LHCN-M2 (cell line): ENCODE data around the gene POLR1F.

DNA sequence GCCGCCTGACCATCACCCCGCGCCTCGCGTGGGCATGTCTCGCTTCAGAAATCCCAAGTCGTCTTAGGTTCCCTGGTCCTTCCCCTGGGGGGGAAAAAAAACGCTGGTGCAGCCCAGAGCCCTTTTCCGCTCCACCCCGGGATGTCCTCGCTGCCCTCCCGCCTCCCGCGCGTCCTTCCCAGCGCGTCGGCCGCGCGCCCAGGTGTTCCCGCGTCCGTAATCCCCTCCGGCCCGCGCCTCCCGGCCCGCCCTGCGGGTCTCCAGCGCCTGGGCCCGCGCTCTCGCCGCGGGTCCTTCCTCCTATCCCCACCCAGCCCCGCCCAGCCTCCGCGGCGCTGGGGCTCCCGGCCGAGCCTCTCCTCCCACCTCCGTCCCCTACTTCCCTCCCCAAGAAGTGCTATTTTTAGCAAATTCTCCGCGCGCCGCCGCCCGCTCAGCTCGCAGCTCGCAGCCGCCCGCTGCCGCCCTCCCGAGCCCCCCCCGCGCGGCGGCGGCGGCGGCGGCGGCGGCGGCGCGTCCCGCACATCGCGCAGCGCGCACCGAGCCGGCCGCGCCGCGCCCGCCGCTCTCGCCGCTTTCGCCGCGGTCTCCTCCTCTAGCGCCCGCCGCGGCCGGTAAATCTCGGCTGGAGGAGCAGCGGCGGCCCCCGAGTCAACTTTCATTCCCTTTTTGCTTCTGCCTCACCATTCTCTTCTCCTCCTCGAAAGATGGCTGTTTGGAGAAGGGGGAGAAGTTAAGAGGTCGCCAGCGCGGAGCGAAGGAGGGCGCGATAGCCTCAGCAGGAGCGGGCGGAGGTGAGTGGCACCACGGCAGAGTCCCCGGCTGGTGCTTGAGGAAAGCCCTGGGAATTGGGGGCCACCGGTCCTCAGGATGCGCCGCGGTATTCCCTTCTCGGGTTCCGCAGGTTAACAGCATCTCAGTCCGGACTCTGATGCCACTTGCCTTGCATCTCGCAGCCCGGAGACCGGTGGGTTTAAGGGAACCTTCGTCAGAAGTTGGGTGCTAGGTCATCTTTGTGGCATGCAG, 59.1 kb upstream of the PRPS1L1 start:
- RAMPAGE, long total RNA, result no peak

DNA sequence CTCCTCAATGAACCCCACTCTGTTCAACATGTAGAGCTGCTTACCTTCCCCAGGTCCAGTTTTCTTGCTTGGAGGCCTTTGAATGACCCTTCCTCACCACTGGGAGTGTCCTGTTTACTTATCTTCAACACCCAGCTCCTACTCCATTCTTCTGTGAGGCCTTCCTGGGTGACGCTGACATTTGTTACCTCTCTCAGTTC, 149.7 kb upstream of the PRPS1L1 start:
- RAMPAGE, long total RNA, result no peak

- RAMPAGE, long total RNA, result no peak
Measured at GRCh38 chr7:18289726-18290743, 205.5 kb upstream of the HDAC9 start.

DNA sequence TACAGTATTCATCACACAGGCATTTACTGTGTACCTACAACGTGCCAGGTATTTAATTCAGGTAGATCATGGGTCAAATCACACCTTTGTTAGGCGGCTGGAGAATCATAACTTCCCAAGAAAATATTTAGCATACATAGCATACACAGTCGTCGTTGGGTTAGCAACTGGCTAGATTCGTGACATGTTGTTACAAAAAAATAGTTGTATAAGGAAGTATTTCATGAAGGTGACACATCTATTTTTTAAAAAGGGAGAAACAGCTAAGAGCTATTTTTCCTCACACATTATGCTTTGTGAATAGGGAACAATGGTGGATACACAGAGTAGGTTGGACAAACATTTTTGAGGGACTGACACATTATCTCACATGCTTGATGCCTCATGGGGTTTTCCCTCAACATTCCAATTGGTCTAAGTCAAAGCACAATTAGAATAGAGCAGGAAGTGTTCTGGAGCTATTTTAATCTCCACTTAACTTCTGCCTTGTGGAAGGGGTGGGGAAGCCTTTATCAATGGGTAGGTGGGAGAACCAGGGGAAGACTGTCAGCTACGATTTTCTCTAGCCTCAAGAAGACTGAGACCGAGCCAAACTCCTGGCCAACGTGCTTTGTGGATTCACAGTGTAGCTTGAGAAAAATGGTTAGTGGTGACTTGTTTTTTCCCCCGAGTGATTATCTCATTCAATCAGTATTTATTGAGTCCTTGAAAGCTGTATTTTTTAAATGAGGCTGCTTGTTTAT, 13.4 kb downstream of the HDAC9 start:
- RAMPAGE, long total RNA, result no peak

- RAMPAGE, long total RNA, result no peak
Measured at GRCh38 chr7:18520446-18520711, 24.8 kb downstream of the HDAC9 start.

DNA sequence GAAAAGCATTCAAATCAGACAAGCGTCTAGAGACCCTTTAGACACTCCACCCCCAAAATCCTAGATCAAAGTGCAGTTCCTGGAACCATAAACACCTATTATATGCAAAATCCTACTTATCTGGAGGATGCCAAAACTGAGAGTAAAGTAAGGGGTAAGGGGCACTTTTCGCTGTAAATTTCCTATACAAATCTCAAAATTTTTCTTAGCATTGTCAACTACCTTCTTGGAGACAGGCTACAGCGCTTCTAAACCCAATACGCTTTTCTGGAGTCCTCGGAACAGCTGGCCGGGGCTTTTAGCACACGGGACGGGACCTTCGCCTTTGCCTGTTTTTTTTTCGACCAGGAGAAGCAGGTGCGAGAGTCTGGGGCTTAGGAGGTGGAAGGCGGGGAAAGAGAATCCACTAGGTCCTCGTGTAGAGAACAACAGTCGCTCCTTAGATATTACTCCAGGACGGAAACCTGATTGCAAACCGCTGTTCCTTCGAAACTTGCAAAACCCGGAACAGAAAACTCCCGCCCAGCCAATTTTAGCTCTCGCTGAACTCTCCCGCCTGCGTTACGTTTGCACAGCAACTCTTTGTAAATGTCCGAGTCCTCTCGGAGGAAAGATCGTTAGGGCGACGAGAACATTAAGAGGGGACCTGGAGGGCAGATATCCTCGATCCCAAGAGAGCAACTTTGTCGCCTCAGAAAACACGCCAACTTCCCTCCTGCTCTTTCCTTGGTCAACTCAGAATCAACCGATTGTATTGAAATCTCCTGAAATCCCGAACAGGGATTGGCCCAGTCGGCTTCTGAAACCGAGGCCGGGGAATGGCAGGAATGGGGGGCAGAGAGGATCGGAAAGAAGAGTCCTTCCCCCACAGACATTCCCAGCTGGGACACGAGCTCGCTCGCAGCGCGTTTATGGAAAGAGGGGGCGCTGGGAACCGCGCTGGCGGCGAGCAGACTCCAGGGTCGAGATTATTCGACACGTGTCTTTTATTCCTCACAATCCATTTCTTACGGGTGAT, 10.1 kb downstream of the TWIST1 start:
- RAMPAGE, long total RNA, result no peak

- RAMPAGE, long total RNA, result no peak
Measured at GRCh38 chr7:19194167-19194881, 49.1 kb upstream of the FERD3L start.

DNA sequence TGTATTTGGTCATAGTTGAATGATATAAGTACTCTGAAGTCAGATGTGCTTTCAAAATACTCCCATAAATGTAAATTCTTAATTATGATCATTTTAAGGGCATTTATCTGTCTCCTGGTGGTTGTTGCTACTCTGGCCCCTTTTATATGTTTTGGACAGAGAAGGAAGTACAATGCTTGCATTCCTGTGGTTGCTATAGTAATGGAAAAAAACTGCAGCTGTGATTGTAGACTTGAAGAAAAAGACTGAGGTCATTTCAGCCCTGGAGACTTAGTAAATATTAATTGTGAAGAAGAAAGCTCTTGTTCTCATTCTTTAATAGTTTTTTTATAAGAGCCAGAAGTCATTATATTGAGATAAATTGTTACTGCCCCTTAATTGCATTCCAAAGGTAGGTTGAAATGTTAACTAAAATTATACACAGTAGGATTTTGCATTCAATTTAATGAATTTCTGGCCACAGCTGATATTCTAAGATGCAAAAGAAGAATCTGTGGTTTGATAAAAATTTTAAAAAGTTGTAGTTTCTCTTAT, 70.3 kb upstream of the FERD3L start:
- RAMPAGE, long total RNA, result no peak

DNA sequence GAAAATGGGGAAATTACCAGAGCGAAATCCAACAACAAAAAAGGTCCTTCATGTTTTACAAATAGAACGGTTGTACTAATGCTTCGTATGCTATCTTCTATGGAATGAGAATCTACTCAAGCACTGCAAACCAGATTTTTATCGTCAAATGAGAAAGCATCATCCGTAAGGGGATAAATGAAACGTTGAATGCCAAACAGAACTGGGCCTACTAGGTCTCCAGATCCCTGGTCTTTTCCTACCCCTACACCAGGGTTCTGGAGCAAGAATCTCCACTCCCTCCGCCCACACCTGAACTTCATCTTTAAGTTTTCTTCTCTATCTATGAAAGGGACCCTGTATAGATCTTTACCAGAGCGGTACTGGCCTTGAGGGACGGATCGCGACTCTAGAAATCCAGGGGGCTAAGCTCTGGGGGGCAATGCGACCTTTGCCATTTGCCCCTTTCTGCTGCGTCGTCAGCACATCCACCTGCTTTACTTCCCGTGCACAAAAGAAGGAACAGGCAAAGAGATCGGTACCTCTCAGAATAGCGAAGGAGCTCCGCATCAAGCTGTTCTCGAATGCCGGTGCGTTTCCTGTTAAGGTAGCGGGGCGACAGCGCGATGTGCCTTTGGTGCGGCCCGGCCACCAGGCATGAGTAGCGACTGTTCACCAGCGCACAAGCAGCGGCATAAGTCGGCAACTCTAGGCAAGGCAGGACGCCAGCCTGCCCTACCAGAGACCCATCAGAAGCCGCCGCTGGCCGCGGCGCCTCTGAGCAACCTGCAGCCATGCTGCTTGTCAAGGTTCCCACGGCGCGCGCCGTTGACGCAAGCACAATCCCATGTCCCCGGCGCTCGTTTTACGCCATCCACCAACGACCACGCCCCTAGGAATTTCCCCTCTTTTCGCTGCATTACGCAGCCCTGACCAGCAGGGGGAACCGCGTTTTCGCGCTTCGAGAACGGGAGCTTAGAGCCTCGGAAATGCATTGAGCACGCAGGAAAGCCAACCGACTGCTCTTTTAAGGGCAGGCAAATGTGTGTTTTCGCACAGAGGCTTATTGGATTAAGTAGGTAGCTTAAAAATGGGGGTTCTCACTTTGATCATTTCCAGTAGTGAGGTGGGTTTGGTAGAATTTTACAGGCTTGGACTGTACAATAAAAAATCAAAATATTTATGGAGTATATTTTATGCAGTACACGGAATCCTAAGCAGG, at the start of gene POLR1F:
TSS of gene POLR1F (minus strand) at position 796 of the 1,201 bp plus-strand sequence.
- RAMPAGE, long total RNA, result no peak

- RAMPAGE, long total RNA, result no peak
Measured at GRCh38 chr7:20002820-20003208, 214.4 kb downstream of the MACC1 start.

DNA sequence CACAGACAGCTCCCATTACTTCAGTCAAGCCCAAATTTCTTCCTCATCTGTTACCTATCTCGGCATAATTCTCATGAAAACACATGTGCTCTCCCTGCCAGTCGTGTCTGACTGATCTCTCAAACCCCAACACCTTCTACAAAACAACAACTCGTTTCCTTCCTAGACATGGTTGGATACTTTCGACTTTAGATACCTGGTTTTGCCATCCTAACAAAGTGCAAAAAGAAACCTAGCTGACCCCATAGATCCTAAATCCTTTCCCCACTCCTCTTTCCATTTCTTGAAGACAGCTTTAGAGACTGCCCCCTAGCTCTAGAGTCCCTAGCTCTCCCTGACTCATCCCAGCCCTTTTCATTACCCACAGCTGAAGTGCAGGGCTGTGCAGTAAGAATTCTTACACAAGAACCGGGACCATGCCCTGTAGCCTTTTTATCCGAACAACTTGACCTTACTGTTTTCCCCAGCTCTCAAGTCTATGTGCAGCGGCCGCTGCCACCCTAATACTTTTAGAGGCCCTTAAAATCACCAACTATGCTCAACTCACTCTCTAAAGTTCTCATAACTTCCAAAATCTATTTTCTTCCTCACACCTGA, 93.1 kb downstream of the MACC1 start:
- RAMPAGE, long total RNA, result no peak

DNA sequence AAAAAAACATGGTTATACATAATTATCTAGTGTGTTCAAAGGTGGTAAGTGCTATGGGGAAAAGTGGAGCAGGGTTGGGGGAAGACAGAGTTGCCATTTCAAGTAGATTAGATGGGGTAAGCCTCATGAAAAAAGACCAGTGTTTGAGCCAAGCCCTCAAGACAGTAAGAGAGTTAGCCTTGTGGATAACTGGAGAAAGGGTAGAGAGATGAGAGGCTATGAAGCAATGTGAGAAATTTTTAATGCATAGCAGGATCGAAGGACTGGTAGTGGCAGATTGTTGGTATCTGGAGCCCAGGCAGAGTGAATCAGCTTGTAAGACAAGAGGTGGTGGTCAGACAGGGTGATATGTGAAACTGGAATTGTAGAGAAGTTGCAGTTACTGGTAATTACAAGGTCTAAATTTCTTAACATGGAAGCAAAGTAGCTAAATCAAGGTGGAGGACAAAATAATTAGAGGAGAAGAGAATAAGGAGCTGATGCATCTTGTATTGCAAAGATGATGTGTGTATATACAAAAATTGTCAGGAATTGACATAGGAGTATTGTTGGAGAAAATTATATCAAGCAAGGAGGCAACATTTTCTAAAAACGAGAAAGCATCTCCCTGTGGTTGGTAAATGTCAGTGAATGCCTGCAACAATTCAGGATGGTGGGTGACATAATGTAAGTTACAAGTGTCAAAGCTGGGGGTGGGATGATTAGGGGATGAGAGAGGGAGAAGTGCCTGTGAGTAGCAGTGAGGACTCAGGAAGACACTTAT, 14.9 kb downstream of the ITGB8 start:
- RAMPAGE, long total RNA, result no peak

GRCh38 chr7:20352806-20353357, 22.2 kb downstream of the ITGB8 start:
- RAMPAGE, long total RNA, result no peak

- RAMPAGE, long total RNA, result no peak
Measured at GRCh38 chr7:20599093-20599491, 16.4 kb upstream of the ABCB5 start.

DNA sequence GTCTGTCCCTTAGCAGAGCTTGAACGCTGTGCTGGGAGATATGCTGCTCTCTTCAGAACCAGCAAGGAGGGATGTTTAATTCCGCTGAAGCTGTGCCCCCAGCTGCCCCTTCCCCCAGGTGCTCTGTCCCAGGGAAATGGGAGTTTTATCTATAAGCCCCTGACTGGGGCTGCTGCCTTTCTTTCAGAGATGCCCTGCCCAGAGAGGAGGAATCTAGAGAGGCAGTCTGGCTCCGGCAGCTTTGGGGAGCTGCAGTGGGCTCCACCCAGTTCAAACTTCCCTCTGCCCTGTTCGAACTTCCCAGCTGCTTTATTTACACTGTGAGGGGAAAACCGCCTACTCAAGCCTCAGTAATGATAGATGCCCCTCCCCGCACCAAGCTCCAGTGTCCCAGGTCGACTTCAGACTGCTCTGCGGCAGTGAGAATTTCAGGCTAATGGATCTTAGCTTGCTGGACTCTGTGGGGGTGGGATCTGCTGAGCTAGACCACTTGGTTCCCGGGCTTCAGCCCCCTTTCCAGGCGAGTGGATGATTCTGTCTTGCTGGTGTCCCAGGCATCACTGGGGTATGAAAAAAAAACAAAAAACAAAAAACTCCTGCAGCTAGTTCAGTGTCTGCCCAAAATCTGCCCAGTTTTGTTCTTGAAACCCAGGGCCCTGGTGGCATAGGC, 83.0 kb upstream of the SP4 start:
- RAMPAGE, long total RNA, result no peak

DNA sequence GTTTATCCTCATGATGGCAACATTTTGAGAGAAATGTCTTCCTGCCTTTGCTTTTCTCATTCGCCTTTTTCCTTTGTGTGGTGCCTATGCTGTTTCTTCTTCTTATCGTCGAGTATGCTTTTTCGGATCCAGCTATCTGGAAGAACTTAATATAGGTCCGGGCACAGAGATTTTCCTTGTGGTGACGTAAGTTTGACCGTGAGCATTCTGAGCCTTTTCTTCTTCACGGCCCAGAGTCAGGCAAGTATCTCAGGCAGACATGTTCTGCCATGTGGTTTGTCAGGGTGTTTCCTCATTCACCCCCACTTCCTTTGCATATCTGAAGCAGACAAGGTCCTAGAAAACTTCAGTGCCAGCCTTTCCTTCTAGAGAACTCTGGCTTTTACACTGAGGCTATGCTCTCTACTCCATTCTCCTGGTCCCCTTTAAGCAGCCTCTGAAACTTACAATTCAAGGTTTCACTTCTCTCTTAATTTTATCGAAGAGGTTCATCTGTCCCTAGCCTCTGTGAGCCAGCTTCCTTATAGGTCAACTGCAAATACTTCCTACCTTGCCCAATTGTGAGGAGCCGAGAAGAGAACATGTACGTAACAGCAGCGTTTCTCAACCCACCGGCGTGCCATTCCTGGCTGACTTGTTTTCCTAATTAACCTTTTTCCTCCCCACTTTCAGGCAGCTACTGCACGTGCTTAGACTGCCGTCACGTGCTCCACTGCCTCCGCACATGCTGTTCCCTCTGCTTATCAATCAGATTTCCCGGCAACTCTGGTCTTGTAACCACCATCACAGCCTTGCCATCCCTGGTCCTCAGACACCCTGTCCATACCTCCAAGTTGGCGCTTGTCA, 47.3 kb downstream of the CDCA7L start:
- RAMPAGE, long total RNA, result no peak

DNA sequence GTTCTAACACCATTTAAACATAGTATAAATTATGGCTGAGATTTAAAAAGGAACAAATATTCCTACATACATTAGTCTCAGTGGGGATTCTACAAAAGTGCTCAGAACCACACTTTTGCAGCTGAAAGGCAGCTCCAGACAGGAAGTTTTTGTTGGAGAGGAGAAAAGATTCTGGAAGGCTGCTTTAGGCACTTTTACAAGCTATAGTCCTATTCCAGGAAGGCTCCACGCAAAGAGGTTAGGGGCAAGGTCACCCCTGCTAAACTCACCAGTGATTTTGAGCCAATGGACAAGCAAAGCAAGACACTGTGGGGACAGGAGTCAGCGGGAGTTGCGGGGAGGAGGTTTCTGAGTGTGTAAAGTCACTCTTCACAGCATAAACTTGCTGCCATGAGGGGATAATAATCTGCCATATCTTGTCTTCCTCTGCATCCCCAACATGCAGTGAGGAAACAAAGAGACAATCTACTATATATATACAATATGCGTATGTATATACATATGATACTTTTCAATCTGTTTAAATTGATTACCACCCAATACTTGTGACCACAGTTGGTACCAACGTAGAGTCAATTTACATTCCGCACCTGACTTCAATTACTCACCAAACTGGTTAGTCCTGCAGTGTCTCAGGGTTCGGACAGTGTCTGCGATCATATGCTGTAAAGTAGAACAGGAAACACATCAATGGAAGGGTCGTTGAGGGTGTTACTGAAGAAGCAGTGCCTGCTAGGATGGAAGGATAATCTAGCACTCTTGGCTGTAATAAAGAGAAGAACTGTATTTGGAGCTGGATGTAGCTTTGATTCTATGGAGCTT, 179.5 kb upstream of the CDCA7L start:
- RAMPAGE, long total RNA, result no peak

DNA sequence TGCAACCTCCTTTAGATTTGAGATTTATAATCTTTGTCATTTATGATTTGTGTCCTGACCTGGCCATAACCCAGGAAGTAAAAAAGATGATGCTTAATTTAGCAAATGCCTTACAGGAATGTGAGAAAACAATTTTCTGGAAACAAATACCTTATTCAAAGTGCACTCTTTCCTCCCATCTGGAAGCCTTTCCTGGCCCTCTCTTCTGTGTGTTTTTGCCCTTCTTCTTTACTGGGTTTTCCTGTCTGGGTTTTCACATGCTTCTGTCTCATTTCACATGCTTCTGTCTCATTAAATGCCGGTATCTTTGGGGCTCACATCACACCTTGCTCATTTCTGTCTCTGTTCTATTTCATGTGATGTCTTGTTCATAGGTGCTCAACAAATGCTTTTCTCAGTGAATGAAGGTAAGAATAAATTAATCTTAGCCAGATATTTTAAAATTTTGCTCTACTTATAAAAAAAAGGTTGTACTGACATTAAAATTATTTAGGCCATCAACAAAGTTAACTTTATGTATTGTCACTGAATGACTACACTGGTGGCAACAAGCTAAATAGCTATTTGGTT, 149.1 kb downstream of the RAPGEF5 start:
- RAMPAGE, long total RNA, result no peak

DNA sequence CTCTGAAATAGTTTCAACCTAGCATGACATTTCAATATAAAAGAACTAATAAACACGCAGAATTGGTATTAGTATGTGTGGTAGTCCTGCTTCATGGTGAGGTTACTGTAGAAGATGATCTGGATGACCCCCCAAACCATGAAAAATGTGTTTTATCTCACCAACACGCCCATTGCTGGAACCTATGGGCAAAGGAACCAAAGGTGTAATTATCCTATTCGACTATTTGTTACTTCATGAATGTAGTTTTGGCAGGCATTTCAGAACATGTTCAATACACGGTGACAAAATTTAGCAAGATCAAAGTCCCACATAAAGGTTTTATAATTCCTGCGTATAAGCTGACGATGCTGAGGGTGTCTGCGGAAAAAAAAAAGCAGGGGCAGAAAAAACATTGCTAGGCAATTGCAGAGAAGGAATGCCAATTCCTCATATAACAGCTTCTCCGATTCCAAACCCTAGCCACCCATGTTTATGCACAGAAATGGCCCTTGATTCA, 13.4 kb downstream of the RAPGEF5 start:
- RAMPAGE, long total RNA, result no peak

GRCh38 chr7:22345139-22345867, 11.7 kb downstream of the RAPGEF5 start:
- RAMPAGE, long total RNA, result no peak